Peripheral blood mononuclear cell (primary cell): Measurements from ENCODE around the gene FMNL2.

DNA sequence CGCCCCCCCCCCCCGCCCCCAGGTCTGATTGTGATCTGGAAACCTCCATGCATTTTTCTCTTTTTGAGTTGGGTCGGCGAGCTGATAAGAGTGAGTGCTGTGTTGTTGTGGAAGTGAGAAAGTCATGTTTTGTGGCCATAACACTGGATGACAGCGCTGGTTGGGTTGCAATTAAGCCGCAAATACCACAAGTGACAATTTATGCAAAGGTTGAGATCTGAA is 429 bp downstream of the ACVR2A start:
- PRO-cap, 8 experiments, result peak in 4 of 8 experiments; most common plus-strand start position 61 of the sequence (in 4); most common minus-strand start position 60 of the sequence (in 1)

- PRO-cap, 8 experiments, result peak in 1 of 8 experiments; most common plus-strand start chr2:148646419 (in 1)
These were observed 1.8 kb downstream of the EPC2 start for GRCh38 chr2:148646352-148646707.

DNA sequence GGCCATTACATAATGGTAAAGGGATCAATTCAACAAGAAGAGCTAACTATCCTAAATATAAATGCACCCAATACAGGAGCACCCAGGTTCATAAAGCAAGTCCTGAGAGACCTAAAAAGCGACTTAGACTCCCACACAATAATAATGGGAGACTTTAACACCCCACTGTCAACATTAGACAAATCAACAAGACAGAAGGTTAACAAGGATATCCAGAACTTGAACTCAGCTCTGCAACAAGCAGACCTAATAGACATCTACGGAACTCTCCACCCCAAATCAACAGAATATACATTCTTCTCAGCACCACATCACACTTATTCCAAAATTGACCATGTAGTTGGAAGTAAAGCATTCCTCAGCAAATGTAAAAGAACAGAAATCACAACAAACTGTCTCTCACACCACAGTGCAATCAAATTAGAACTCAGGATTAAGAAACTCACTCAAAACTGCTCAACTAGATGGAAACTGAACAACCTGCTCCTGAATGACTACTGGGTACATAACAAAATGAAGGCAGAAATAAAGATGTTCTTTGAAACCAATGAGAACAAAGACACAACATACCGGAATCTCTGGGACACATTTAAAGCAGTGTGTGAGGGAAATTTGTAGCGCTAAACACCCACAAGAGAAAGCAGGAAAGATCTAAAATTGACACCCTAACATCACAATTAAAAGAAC is 62.8 kb downstream of the EPC2 start:
- PRO-cap, 8 experiments, result no peak in any of the 8 experiments

GRCh38 chr2:149111323-149111965 is 72.9 kb downstream of the LYPD6B start:
- PRO-cap, 8 experiments, result no peak in any of the 8 experiments

- PRO-cap, 8 experiments, result no peak in any of the 8 experiments
These were observed 35.2 kb downstream of the LYPD6 start for GRCh38 chr2:149365605-149365960.

DNA sequence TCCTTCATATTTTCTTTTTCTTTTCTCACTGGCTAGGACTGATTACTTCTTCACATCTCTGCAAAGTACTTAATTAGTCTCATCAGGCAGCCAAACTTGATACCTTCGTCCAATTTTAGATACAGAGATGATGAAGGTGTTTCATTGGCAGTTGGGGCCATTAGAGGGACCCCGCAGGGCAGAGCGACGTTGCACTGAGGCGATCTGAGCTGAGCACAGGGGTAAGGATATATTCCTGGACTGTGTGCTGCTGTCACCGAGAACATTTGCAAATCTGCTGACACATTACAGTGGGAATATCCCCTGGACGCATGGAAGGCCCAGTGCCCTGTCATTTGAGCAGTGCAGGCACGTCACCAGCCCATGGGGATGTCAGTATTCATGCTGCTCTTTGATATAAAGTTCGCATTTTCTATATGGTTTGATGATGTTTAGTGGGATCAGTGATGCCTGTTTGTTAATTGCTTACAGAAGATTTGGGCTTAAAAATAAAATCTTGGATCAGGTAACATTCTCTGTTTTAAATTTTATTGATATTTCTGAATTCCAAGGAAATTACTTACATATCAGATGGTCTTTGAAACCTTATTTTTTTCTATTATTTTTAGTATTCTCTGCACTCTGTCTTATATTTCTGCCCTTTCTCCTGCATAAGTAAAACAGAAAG is 10.5 kb upstream of the MMADHC start:
- PRO-cap, 8 experiments, result no peak in any of the 8 experiments

- PRO-cap, 8 experiments, result no peak in any of the 8 experiments
These were observed 180.0 kb upstream of the MMADHC start for GRCh38 chr2:149767433-149768062.

- PRO-cap, 8 experiments, result no peak in any of the 8 experiments
These were observed 332.6 kb upstream of the MMADHC start for GRCh38 chr2:149920180-149920550.

DNA sequence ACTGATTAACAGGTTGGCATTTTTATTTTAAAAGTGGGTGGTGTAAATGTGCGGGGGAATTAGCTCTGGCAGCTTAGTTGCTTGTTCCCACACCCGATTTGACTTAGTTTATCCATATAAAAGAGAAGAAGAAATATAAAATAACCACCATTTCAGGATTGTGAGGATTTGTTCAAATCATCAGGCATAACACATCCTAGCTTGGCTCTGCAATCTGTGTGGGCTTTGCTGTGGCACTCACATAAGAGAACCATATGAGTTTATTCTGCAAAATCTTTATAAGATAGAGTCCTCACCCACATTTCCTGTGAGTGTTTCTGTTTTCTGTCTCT is 258.7 kb downstream of the RND3 start:
- PRO-cap, 8 experiments, result no peak in any of the 8 experiments

GRCh38 chr2:150475948-150476541 is 11.4 kb downstream of the RND3 start:
- PRO-cap, 8 experiments, result no peak in any of the 8 experiments

DNA sequence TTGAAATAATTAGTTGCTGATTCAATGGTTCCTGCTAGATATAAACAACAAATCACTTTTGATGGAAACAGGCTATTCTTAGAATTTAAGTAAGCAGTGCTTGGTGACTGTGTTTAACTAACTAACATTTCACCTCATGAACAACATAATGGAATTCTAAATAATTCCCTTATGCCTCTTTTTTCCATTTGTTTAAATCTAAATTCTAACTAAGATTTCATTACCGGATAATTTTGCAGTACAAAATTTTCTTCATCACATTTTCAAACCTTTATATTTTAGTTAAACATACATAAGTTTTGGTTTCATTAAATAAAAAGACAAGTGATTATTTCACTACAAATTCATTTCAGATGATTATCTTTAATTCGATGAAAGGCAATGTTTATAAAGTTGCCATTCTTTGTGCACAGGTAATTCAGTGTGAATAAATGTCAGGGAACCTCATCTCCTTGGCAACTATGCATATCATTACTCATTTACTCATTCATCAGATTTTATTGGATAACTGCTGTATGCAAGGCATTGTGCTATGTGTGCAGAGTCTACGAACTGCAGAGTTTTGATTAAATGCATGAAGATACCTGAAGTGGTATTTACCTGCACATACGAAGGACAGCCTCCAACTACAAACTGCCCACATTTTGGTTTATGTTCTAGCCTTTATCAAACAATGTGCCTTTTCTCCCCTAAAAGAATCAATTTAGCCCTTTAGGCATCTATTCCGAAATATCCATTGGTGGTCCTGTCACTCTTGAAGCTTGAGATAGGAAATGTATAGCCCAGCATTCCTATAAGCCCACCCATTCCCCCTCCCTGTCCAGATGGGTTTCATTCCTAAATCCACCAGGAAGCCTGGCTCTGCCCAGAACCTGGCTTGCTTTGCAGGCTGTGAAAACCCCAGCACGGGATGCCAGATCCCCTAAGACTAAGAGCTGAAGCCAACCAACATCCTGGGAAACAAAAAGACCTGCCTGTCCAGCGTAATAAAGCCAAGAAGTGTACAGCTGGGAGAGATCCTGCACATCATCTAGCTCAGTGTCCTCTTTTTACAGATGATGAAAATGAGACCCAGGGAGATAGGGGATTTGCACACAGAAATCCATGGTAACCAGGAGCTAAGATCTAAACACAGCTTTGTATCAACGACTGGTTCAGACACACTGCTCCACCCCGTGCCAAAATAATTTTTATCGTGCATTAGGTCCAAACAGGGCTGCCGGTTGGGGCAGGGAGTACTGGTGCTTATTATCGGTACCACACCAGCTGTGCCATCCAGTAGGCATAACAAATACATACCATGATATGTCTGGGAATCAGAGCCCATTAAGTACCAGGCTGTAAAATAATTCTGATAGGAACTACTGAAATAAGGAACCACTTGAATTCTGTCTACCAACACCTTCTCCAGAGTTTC is 3.3 kb downstream of the RND3 start:
- PRO-cap, 8 experiments, result no peak in any of the 8 experiments

- PRO-cap, 8 experiments, result no peak in any of the 8 experiments
These were observed 114.1 kb upstream of the RND3 start for GRCh38 chr2:150601508-150602116.

- PRO-cap, 8 experiments, result no peak in any of the 8 experiments
These were observed 4.8 kb downstream of the RIF1 start for GRCh38 chr2:151414411-151415074.

DNA sequence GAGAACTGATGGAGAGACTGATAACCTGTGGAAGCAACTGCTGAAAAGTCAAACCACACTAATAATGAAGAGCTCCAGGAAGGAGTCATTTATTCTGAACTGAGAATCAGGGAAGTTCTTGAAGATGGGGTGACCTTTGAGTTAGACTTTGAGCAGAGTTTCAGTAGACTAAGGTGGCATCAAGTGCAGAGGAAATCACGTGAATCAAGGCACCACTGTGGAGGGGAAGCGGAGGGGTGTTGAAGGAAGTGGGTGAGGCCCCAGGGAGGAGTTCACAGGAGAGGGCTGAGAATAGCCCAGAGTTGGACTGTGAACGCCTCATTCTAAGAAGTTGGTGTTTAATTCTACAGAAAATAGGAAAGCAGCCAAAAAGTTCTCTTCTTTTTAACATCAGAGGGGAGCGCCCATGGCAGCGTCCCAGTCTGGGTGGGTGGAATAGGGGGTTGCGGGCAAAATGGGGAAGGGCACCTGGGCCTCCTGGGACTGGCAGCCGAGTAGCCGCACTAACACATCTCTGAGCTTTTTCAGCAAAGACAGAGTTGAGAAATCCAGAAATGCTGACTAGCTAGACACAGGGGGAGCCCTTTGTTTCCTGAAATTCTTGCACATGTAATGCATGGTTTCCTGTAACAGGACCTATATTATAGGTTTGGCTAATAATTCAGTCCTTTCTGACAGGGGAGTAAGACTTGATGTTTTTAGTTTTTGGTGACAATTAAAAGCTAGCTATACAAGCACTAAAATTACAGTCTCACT is 97.0 kb downstream of the NEB start:
- PRO-cap, 8 experiments, result peak in 4 of 8 experiments; most common plus-strand start position 277 of the sequence (in 1); most common minus-strand start position 516 of the sequence (in 4)

DNA sequence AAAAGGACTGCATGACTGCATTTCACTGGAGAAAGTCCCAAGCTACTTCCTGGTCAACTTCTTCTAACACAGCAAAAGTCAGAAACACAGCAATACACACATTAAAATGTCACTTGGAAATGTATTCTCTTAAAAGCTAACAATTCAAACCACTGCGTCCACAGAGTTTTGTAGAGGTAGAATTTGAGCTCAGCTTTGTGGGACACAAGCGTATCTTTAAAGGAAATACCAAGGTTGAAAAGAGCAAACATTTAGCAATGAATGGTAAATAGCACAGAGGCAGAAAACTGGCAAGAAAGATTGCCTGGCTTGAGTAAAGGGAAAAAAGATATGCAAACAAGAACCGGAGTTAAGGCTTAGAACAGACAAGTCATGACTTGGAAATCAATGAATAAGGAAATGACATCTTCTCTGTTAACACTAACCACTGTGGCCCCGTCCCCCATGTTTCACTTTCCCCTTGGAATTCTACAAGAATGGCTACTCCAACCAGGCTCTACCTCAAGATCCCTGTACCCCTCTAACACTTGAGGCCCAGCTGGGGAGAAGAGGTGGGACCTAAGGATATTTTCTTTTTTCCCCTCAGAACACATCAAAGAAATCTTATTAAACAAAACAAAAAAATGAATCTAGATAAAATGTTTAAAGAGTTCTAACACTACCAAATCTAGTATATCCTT is 3.9 kb downstream of the STAM2 start:
- PRO-cap, 8 experiments, result no peak in any of the 8 experiments

DNA sequence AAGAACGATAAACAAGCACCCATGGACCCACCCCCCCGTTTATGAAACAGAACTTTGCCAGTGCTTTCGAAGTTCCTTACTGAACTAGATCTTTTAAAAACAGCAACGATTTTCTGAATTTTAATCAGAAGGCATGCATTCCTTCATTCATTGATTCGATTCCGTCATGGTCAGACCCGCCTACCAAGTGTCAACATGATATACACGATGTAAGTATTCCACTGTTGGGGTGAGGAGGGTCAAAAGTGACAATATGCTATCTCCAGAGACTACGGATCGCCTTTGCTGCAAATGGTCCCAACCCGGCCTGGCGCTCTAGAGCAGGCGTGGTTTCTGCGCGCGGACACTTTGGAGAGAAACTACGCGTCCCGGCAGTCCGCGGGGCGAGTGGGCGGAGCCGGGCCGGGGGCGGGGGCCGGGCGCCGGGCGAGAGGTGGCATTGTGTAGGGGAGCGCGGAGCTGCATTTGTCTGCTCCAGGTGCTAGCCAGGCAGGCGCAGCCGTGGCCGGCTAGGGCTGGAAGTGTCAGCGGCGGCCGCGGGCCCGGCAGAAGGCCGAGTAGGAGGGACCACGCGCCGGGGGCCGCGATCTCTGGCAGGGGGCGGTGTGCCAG is at the start of gene FMNL2:
Gene FMNL2, plus strand, starts transcription at position 468 of the 612 bp plus-strand sequence.
- PRO-cap, 8 experiments, result peak in 3 of 8 experiments; most common plus-strand start position 436 of the sequence (in 2)

GRCh38 chr2:152335880-152336454 is 993 bp downstream of the FMNL2 start:
- PRO-cap, 8 experiments, result no peak in any of the 8 experiments

GRCh38 chr2:152402143-152402565 is 67.2 kb downstream of the FMNL2 start:
- PRO-cap, 8 experiments, result no peak in any of the 8 experiments

DNA sequence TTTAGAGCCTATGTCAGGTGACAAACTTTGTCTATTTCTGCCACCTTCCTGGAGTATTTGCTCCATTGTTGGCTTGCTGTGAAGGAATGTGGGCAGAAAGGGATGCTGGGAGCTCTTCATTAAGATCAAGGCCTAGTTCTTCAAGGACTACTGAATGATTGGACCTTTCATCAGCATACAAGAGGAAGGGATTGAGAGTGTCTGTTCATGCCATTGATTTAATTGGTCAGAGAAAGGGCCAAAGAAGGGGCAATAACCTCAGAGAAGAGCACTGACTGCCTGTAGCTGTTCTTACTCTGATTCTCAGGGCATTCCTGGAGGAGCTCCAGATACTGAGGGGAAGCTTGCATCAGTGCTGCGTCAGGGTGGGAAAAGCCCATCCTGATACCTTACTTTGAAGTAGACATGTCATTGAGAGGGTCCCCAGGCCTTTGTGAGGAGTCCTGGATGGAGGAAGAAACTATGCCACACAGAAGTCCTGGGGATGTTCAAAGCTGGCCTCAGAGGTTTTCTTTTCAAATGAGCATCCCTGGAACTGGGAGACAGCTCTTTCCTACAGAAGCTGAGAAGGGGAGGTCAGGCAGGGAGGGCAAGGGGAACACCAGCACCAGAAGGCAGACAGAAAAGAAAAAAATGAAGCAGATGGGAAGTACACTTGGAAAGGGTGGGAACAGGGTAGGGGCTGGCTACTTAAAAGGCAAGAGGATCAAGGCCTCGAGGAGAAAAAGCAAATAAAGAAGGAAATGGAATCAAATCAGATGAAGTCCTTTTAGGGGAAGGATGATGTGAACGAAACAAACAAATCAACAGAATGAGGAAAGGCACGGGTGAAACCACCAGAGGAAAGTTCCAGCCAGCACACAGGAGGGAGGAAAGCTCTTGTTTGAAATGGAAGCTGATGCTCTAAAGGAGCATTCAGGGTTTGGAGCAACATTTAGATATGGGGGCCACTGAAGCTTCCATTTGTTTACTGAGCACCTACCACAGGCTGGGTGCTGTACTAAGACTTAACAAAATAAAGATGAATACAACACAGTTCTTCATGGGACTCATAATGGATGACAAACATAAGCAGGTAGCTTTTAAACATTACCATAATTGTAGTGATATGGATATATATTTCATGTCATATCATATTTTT is 120.0 kb downstream of the FMNL2 start:
- PRO-cap, 8 experiments, result no peak in any of the 8 experiments

GRCh38 chr2:152580834-152581389 is 136.3 kb downstream of the PRPF40A start:
- PRO-cap, 8 experiments, result no peak in any of the 8 experiments